SJSA1 (cell line): Measurements from ENCODE around the gene SCARB2.

- RAMPAGE, long total RNA: no peak
Measured at GRCh38 chr4:76198460-76199169, 15.0 kb downstream of the SCARB2 start.

GRCh38 chr4:76203439-76204141 lies 10.0 kb downstream of the SCARB2 start:
- RAMPAGE, long total RNA: no peak

DNA sequence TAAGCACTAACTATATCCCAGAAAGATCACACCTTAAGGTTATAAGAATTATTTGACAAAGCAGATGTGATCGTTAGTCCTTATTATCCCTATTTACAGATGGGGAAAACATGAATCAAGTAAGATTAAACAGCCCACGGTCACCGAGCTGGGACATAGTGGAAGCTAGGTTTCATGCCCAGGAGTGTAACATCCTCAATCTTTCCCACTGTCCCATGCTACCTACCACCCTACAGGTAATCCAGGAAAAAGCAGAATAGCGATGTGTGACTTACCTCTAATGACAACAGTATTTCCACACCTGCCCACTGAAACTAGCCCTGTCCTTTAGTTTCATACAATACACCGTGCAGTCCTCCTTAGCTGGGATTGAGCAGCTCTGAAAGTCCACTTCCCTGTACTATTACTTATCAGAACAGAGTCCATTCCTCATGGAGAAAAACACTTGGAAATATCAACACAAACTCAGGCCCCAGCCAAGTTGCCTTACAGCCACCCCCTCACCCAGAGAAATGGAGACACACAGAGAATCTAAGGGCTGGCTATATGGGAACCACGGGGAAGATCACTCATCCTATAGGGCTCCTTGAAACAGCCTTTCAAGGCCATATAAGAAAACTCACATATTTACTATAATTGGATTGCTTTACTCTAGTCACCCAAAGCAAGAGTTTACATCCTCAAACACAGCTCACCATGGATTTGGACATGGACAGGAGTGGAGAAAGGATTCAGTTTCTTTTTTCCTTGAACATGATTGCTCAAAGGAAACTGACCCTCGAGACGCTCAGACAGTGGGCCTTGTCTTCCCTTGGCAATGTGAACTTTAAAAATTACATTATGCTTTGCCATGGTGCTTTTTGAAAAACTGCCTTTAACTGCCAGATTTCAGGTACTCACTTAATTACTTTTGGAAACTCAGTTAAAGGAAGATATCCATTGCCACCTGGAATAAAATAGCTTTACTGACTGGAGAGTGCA lies 1.8 kb downstream of the SCARB2 start:
- RAMPAGE, long total RNA: no peak

DNA sequence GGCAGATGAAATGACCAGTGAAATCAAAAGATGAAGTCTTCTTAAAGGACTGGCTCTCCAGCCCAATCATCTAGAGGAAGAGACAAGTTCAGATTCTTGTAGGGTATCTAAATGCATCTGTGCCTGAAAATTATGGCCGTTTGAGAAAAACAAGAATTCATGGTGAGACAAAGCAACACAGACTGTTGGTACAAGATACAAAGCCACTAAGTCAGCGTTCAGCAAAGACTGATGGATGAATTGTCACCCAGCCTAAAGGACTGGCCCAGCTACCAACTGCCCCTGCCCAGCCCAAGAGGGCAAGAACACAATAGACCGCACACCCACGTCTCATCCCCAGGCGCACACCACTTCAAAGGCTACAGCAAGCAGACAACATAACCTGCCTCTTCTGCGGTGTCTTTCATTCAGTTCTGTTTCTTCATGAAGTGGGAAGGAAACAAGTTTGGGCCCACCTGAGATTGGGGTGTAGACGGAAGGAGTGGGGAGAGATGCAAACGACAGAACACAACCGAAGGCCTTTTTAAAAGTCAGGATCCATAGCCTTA lies 882 bp downstream of the SCARB2 start:
- RAMPAGE, long total RNA: no peak

DNA sequence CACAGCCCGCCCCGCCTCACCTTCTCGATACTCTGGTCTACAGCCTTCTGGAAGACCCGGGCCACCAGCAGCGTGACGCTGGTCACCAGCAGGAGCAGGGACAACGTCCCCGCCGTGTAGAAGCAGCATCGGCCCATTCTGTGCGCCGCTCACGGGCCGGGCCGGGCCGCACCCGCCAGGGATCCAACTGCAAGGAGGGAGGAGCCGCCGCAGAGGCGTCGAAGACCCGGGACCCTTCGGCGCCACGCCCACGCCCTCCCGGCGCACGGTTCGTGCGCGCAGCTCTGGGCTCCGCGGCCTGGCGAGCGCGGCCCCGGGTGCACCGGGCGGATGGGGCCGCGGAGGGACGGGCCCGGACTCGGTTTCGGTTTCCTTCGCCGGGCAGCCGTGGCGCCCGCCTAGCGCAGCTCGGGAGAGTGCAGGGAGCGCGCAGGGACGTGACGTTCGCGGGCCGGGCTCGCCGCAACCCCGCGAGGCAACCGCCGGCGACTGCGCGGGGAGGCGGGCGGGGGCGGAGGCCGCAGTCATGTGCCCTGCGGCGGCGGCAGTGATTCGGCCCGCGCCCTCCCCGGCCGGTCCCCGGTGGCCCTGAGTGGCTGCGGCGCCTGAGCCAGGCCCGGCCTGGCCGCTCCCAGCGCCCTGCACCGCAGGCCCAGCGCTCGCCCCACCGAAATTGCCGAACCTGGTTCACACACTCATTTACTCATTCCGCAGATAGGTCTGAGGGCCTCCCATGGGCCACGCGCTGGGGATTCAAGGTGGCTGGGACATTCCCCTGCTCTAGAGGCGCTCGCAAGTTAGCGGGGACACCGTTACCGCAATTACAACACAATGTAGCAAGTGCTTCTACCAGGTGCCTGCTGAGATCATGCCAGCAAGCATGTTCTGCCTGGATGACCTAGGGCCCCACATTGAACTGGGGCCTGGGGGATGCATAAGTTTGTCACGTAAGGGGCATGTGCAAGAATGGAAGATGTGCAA lies at the start of gene SCARB2:
Gene SCARB2 (minus strand): TSS at position 418 of the 981 bp plus-strand sequence.
- RAMPAGE, long total RNA: no peak

DNA sequence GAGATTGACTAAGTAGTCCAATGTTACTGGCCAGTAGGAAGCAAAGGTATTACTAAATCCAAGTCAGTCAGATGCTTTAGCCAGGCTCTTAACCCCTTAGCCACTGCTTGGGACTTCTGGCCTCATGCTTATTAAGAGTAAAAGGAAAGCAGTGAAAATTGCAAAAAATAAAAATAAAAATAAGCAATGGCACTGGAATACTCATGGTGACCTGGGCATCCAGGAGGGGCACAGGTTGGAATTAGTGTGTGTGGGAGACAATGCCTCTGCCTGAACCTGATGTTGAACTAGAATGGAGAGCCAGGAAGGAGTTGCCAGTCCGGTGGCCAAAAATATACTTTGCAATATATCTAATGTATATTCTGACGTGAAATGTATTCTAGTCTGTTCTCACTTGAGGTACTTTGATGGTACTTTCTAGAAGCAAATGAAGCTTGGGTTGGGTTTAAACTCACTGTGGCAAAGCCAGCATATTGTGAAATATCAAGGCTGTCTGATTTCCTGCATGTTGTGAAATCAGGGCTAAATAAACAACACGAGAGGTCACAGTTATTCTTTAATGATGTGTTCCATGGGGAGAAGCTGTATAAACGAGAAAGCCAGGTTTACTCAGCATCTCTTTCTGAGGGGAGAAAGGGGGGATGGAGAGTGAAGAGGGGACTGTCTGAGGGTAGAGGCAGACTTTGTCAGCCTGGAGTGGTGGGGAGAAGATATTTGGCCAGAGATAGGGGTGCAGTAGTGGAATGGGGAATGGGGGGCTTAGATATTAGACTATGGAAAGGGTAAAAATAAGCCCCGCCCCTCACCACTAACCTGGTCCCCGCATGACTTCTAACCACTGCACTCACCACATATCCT lies 5.6 kb upstream of the SCARB2 start:
- RAMPAGE, long total RNA: no peak

DNA sequence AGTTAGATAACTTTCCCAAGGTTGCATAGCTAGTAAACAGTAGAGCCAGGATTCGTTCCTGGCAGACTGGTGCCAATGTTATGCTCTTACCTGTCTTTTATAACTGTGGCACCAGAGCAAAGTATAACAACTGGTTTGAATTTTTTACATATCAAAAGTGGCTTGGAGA lies 15.7 kb upstream of the FAM47E start:
- RAMPAGE, long total RNA: no peak

DNA sequence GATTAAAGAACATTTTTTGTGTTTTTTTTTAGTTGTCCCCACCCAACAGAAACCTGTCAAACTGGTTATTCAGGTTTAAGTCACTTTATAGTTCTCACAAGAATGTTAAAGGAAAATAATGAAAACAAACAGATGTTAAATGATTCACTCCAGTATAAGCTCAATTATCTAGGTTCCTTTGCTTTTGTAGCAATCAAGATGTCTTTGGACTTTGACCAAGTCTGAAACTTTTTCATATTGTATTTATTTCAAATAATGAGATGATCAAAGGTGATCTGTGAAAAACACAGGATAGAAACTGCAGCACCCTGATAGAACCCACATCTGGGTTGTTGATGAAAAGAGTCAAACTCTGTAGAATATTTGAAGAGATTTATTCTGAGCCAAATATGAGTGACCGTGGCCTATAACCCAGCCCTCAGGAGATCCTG lies 15.4 kb upstream of the FAM47E start:
- RAMPAGE, long total RNA: no peak

DNA sequence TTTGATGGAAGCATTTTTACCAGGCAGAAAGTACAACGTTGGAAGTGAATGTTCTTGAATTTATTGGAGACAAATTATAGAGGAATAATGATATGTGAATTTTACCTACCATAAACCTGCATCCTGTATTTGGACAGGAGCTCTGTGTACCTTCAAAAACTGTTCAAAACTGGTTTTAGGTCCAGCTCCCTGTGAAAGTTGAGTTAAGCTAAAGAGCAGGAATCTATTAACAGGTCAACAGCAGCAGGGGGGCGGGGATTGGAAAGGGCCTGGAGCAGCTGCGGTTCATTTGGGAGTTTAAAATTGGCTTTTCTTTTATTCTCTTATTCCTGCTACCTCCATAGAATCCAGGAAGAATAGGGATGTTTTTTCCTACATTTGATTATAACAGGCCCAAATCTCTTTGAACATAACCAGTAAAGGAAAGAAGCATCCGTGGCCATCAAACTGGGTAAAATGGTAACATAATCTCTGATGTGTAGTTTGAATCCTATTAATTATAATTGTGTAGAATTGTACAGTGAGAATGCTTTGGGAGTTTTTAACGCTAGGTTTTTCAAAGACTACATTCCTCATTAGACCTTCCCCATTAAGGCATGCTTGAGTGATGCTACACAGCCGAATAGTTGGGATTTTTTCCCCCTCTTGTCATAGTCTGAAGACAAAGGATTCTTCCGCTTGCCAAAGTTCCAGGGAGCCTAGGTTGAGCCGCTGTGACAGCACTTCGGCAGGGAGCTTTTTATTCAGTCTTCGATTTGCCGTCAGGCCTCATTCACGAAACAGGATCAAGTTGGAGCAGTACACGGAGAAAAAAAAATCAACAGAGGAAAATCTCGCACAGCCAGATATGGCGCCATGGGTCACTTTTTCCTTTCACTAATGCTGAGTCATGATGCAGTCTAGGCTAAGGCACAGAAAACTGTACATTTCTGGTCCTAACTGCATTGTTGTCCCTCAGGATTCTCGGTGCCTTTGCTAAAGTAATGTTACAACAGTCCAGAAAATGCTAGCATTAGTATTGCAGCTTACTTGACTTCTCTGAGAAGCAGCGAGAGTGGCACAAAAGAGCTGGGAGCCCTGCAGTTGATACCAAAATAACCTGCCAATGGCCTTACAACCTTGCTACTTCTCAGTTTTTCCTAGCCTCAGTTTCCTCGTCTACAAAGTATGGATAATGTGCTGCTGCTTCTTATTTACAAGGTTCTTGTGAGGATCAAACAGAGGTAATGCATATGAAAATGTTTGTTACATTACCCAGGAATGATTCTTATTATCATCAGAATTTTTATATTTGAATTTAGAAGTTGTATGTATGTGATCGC lies 24.2 kb downstream of the SHROOM3 start:
- RAMPAGE, long total RNA: no peak

DNA sequence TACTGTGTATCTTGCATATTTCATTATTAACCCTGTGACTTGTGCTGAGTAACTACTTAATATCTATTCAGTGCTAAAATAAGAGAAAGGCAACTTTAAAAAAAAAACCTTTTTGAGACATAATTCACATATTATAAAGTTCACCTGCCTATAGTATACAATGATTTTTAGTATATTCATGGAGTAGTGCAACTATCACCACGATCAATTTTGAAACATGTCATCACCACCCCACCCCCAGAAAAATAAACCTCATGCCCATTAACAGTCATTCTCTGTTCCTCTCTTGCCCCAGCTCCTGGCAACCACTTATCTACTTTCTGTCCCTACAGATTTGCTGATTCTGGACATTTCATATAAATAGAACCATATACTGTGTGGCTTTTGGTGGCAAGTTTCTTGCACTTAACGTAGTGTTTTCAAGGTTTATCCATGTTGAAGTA lies 51.8 kb downstream of the SHROOM3 start:
- RAMPAGE, long total RNA: no peak

DNA sequence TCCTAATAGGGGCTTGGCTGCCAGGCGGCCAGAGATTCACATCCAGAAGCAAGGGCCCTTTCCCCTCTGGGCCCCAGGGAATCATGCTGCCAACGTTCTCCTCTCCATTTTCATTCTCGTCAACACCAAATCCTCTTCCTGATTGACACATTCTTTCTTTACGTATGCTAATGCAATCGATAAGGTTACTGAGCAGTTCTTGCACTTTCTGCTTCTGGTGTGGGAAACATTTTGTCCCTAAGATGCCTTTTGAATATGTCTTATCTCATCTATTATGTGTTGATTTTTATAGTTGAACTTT lies 123.8 kb downstream of the SHROOM3 start:
- RAMPAGE, long total RNA: no peak

DNA sequence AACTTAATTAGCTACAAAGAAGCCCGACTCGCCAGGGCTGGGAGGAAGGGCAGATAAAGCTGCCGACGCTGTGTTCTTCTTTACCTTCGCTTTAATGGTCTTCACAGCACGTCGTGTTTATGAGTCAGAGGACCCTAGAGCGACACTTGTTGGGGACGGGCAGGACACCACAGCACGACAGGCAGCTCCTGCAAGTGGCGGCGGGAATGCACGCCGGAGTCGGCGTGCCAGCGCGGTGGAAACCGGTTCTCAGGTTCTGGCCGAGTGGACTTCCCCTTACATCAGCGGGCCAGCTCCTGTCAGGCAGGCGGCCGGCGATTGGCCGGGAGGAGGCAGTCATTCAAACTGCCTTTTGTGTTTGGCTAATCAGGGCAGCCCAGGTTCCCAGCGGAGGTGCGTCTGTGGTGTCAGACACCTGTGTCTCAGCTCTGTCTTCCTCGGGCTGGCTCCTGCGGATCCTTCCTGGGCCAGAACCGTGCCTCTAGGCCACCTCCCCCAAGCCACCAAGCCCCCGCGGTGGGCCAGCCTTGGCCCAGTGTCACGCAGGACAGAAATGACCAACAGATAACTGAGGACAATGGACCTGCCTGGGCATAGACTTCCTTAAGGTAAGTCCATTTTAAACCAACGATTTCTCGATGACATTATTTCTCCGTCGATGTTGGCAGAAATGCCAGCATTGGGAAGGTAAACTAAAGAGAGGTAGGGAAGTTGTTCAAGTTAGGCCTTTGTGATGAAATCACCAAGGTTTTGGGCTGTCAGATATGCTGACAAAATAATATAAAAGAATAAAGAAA lies 151.0 kb downstream of the SHROOM3 start:
- RAMPAGE, long total RNA: no peak

GRCh38 chr4:76610946-76612142 lies 176.3 kb downstream of the SHROOM3 start:
- RAMPAGE, long total RNA: no peak

GRCh38 chr4:76662306-76663025 lies 227.4 kb downstream of the SHROOM3 start:
- RAMPAGE, long total RNA: no peak

DNA sequence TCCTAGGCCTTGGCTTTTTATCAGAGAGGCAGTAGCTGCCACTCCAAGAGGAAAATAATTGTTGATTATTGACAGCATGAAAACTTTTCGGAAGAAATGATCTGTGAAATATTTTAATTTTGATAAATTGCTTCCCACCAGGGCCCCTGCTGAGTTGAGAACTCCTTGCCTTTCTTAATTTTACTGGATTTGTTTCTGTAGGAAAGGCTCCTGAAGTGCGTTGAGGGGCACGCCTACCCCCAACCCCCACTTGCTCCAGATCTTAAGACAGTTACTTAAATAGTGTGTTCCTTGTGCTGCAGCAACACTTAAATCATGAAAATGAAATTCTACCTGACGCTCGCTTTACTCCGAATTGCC lies 208.1 kb downstream of the SOWAHB start:
- RAMPAGE, long total RNA: no peak

DNA sequence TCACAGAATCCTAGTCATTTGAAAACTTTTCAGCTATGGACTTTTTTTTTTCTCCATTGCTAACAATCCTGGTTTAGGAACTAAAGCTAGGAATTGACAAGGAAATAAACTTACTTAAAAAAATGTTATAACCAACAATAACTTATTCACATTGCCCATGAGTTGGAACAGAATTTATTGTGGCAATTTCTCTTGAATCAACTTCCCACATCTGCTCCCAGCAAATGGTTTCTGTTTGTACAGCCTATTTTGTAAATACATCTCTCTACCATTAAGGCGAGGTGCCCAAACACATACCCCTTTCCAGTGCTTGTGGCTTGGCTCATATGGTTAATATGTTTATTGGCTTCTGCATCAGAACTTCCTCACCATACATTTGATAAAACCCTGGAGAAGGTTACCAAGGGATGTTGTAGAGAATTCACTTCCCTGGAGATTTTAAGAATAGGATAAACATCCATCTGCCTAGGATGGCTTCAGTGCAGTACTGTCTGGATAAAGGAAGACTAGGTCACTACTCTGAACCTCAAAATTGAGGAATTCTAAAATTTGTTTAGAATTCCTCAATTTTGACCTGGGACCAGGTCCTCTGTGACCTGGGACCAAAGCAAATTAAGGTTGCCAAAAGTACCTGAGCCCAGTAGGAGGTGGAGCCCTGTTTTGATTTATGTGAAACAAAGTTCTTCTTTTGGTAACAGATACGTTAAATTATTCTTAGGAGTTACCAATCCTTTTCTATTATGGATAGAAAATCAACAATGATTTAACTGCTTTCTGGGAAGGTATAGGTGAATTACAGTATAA lies 206.9 kb downstream of the SOWAHB start:
- RAMPAGE, long total RNA: no peak

GRCh38 chr4:76691614-76692514 lies 206.1 kb downstream of the SOWAHB start:
- RAMPAGE, long total RNA: no peak

DNA sequence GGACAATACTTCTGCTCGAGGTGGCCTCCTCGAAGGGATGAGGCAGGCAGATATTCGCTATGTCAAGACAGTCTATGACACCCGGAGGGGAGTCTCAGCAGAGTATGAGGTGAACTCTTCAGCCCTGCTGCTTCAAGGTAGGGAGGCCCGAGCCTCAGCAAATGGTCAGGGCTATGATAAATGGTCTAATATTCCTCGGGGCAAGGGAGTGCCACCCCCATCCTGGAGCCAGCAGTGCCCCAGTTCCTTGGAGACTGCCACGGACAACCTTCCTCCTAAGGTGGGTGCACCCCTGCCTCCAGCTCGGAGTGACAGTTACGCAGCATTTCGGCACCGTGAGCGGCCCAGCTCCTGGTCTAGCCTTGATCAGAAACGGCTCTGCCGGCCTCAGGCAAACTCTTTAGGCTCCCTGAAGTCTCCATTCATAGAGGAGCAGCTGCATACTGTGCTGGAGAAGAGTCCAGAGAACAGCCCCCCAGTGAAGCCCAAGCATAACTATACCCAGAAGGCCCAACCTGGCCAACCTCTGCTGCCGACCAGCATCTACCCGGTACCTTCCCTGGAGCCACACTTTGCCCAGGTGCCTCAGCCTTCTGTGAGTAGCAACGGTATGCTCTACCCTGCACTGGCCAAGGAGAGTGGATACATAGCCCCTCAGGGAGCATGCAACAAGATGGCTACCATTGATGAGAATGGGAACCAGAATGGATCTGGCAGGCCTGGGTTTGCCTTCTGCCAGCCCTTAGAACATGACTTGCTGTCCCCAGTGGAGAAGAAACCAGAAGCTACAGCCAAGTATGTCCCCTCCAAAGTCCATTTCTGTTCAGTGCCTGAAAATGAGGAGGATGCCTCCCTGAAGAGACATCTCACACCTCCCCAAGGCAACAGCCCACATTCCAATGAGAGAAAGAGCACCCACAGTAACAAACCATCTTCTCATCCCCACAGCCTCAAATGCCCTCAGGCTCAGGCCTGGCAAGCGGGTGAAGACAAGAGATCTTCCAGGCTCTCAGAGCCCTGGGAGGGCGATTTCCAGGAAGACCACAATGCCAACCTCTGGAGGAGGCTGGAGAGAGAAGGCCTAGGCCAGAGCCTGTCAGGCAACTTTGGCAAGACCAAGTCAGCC lies 158.6 kb downstream of the SOWAHB start:
- RAMPAGE, long total RNA: no peak

GRCh38 chr4:76740730-76741106 lies 157.2 kb downstream of the SOWAHB start:
- RAMPAGE, long total RNA: no peak

- RAMPAGE, long total RNA: no peak
Measured at GRCh38 chr4:76756333-76756914, 141.5 kb downstream of the SOWAHB start.